Umbilical cord (tissue), 2 donors: Measurements from ENCODE around the gene TIMD4.

- RAMPAGE, long total RNA, result no peak
Observed at GRCh38 chr5:154238798-154239592, 48.5 kb downstream of the GALNT10 start.

- RAMPAGE, long total RNA, result no peak
Observed at GRCh38 chr5:154384458-154385031, 61.3 kb upstream of the SAP30L start.

DNA sequence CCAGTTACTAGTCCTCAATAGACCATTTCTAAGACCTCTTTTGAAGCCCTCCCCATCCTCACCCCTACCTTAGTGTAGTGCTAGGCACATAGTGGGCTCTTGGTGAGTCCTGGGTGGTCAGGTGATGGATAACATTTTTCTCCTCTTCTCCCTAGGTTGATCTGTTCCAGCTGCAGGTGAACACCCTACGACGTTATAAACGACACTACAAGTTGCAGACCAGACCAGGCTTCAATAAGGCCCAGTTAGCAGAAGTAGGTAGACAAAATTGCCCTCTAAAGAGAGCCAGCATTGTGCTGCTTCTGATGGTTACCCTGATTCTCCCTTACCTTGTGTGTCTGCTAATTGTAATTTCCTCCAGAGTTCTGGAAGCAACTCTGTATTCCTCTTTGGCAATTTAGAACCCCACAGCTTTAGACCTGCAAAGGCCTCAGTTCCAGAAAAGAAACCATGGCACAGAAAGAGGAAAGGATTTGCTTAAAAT lies 7.5 kb downstream of the SAP30L start:
- RAMPAGE, long total RNA, result no peak

DNA sequence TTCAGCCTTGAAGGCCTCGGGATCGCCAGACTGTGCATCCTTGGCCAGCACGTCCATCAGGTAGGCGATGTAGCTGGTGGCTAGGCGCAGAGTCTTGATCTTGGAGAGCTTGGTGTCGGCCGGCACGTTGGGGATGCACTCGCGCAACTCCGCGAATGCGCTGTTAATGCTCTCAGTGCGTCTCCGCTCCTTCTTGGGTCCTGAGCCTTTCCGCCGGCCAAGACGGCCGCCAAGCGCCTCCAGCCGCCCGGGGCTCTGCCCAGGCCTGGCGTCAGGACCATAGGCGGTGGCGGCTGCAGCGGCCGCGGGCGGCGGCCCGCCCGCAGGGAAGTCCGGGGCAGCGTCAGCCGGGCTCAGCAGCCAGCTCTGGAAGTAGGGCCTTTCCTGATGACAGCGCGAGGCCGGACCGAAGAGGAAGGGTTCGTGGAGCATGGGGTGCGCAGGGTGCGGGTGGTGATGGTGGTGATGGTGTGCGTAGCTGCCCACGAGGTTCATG lies 465 bp downstream of the HAND1 start:
- RAMPAGE, long total RNA, result no peak

GRCh38 chr5:154816321-154817182 lies 33.9 kb downstream of the FAXDC2 start:
- RAMPAGE, long total RNA, result no peak

- RAMPAGE, long total RNA, result no peak
Observed at GRCh38 chr5:154844725-154845350, 5.6 kb downstream of the FAXDC2 start.

DNA sequence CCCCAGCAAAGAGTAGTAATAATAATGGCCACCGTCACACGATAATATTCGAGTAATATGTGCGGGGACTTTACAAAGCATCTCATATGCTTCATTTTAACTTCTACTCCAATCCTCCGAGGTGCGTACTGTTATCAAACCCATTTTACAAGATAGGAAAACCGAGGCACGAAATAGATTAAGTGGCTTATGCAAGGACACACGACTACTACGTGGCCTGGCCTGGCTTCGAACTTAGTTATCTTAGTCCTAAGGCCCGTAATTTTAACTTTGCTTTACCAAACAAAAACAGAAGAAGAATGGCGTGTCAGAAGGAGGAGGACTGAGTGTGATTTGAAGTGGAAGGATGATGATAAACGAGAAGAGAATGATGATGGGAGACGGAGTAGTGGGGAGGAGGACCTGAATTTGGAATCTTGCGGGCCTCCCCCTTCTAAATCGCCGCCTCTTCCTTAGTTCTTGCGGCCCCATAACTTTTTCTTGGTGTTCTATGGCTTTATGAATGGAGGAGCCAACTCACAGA lies 531 bp downstream of the CNOT8 start:
- RAMPAGE, long total RNA, result no peak

GRCh38 chr5:154859420-154859766 lies 966 bp downstream of the CNOT8 start:
- RAMPAGE, long total RNA, result no peak

GRCh38 chr5:156678569-156678985 lies 171.5 kb upstream of the PPP1R2B start:
- RAMPAGE, long total RNA, result no peak

- RAMPAGE, long total RNA, result no peak
Observed at GRCh38 chr5:156922072-156922664, 40.9 kb downstream of the TIMD4 start.

DNA sequence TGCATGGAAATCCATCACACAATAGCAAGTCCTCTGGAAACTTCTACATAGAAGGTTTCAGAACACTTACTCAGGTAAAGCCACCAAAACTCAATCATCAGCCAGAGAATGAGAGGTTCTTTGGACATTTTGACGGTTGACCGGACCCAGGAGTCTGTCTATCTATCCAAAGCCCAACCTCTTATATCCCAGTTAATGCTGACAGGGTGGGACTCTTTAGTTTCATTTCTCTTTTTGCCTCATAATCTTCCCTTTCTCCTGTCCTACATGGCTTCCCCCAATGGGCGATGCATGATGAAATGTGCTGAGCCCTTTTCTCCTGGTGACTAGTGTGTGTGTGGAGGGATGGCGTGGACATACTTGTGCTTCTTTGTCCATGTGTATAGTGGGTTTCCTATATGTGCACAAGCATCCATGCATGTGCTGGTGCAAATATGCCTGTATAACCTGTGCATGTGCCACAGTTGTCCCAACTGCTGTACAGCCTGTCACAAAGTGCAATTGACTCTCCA lies at the start of gene TIMD4:
TIMD4 (minus strand) TSS at position 156 of the 512 bp plus-strand sequence.
- RAMPAGE, long total RNA, result no peak

- RAMPAGE, long total RNA, result no peak
Observed at GRCh38 chr5:157049664-157049998, 9.3 kb downstream of the HAVCR1 start.

GRCh38 chr5:157101604-157102086 lies 7.2 kb downstream of the HAVCR2 start:
- RAMPAGE, long total RNA, result no peak

GRCh38 chr5:157198274-157198783 lies 17.7 kb downstream of the ITK start:
- RAMPAGE, long total RNA, result no peak

- RAMPAGE, long total RNA, result no peak
Observed at GRCh38 chr5:157383758-157384423, 38.4 kb upstream of the FNDC9 start.

DNA sequence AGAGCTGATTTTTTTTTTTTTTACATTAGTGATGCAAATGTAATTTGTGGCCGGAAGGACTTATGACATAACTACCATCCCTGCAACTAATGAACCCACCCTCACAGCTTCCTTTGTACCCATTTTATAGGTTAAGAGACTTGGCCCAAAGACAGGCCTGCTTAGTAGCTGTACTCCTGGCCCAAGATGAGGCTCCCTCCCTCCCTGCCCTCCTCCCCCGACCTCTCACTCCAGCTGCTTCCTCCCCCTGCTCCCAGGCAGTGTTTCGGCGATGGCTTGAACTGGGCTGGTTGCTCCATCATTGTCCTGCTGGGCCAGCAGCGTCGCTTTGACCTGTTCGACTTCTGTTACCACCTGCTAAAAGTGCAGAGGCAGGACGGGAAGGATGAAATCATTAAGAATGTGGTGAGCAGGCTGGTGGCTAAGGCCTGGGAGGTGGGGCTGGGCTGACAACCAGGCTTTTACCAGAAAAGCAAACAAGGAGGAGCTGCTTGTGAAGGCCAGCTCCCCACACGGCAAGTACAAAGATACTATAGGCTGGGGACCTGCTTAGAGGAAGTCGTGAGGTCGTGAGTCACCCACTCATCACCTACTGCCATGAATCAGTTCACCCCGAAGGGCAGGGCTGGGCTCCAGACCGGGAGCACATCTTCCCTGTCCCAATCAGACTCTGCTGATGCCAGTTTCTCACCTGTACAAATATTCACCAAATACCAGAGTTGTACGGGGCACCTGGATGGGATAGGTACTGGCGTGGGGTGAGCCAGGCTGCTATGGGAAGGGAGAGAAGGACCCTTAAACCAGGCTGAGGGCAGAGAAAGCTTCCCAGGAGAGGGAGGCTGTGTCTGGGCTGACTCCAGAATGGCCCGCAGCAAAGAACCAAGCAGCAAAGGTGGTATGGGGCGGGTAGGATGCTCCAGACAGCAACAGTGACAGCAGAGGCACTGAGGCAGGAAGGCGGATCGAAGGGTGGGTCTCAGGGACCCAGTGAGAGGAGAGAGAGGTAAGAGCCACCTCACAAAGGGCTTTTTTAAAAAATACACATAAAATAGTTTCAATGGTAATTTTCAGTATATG lies 45.1 kb upstream of the FNDC9 start:
- RAMPAGE, long total RNA, result no peak

- RAMPAGE, long total RNA, result no peak
Observed at GRCh38 chr5:157446905-157447461, 13.0 kb upstream of the NIPAL4 start.

GRCh38 chr5:157501183-157501819 lies 41.3 kb downstream of the NIPAL4 start:
- RAMPAGE, long total RNA, result no peak

DNA sequence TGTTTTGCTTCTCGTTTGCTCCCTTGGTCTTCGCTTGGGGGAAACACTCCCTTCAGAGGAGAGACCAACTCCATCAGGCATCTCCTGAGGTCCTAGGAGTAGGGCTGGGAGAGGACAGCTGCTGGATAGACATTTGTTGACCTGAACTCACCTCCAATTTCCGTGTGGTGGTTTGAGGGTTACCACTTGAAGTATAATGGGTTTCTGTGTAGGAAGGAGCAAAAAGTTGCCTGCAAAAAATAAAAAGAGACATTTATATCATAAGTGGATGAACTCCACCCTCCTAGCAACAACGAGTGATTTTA lies 37.9 kb downstream of the ADAM19 start:
- RAMPAGE, long total RNA, result no peak

GRCh38 chr5:157540591-157541568 lies 34.7 kb downstream of the ADAM19 start:
- RAMPAGE, long total RNA, result no peak